Natural killer cell (primary cell): Measurements from ENCODE around the genes CRISP3 and TMEM14A.

- PRO-cap, result no peak
Observed at GRCh38 chr6:47235861-47236591, 73.7 kb downstream of the TNFRSF21 start.

DNA sequence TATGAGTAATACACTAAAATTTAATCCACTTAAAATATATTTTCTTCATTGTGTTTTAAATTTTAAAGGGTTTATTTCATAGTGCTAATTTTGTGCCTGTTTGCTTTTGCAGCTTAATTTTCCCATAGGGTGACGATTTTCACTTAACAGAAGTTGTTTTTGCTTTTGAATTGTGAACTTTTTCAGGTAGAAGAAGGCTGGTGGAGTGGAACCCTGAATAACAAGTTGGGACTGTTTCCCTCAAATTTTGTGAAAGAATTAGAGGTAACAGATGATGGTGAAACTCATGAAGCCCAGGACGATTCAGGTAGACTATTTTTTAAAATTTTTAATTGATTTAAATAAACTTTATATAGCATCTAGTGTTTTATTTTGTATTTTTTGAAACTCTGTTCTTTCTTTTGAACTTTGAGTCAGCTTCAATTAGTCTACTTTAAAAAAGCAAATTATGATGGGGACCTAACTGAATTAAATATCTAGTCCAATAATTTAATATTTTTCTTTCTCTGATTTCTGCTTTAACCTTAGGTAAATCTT is 76.9 kb downstream of the CD2AP start:
- PRO-cap, result no peak

GRCh38 chr6:47595640-47595978 is 102.8 kb upstream of the ADGRF4 start:
- PRO-cap, result no peak

- PRO-cap, result no peak
Observed at GRCh38 chr6:49541756-49542304, 8.6 kb upstream of the C6orf141 start.

DNA sequence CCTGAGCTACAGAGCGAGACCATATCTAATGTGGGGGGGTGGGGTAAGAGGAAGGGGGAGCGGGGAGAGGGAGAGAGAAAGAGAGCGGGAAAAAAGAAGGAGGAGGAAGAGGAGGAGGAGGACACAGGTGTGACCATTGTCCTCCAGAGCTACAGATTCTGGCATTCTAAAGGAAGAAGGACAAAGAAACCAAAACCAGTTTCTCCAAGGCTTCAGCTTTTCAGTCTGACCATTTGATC is 542 bp upstream of the C6orf141 start:
- PRO-cap, result no peak

- PRO-cap, result no peak
Observed at GRCh38 chr6:49744121-49744538, at the start of gene CRISP3. Gene CRISP3 (minus strand): TSS chr6:49744388.

DNA sequence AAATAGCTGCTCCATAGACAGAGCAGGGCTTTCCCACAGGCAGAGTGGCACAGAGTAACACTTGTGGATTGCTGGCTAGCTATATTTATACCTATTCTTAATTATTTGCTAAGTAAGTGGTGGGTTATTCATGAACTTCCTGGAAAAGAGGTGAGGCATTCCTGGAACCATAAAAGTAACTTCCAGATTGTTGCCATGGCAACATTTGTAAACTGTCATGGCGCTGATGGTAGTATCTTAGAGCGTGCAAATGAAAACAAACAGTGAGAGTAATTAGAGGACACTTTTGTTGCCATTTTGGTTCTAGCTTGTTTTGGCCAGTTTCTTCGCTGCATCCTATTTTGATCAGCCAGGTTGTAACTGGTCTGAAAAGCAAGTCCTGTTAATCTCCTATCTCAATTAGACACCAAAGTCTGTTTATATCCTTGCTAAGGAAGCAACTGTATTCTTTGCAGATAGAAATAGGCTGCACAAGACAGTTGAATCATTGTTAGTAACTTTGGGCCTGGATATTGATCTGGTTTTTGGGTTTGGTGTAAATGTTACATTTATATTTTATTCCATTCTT is 23.9 kb downstream of the DEFB114 start:
- PRO-cap, result no peak

- PRO-cap, result no peak
Observed at GRCh38 chr6:50842386-50842705, 23.7 kb downstream of the TFAP2B start.

- PRO-cap, result no peak
Observed at GRCh38 chr6:51737991-51738366, 349.4 kb downstream of the PKHD1 start.

DNA sequence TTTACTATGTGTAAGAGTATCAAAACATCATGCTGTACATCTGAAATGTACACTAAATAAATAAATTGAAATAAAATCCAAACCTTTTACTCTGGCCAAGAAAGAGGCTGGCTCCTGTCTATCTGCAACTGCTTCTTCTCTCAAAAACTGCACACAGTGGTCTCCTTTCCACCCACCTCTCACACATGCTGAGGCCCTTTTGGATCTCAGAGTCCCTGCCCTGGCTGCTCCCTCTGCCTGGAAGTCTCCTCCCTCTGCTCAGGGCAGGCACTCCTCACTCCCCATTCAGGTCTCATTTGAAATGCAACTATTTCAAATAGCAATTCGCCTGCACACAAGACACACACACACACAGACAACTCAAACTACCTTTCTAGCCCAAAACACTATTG is 348.8 kb downstream of the PKHD1 start:
- PRO-cap, result no peak

DNA sequence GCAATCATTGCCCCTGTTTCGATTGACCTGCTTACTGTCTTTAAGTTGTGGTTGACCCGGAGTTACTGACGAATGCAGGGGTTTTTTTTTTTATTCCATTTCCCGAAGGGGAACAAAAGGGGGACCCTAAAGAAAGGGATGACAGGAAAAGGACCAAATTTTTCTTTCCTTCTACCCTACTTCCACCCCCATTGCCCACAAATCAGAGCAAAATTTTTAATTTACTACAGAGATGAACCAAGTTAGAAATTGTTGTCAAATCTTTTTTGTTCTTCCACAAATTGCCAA is 174 bp upstream of the IL17F start:
- PRO-cap, result no peak

- PRO-cap, result bidirectional peak, plus-strand start at chr6:52285330, minus-strand start at chr6:52285364
Observed at GRCh38 chr6:52285214-52285564, 647 bp upstream of the MCM3 start.

- PRO-cap, result no peak
Observed at GRCh38 chr6:52325649-52326839, 35.9 kb upstream of the PAQR8 start.

- PRO-cap, result no peak
Observed at GRCh38 chr6:52498401-52499598, 78.1 kb downstream of the TRAM2 start.

GRCh38 chr6:52518468-52518671 is 58.5 kb downstream of the TRAM2 start:
- PRO-cap, result no peak

- PRO-cap, result no peak
Observed at GRCh38 chr6:52575185-52575998, 1.5 kb downstream of the TRAM2 start.

- PRO-cap, result bidirectional peak, plus-strand start at chr6:52671118, minus-strand start at chr6:52671033; unidirectional peak, plus-strand start at chr6:52671390
Observed at GRCh38 chr6:52670779-52671584, at the start of gene TMEM14A. Gene TMEM14A (plus strand): TSS chr6:52671113.

DNA sequence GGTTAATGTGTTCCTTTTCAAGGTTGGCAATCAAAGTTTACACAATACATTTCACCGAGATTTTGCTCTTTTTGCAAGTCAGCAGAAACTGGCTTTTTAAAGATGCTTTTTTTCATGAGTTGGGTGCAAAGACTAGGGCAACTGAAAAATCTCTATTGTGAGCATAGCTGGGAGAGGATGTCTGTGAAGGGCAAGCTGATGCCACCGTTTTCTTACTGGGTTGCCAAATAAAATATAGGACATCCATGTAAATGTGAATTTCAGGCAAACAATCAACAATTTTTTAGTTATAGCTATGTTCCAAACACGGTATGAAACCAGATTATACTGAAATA is 341 bp upstream of the GSTA1 start:
- PRO-cap, result no peak

DNA sequence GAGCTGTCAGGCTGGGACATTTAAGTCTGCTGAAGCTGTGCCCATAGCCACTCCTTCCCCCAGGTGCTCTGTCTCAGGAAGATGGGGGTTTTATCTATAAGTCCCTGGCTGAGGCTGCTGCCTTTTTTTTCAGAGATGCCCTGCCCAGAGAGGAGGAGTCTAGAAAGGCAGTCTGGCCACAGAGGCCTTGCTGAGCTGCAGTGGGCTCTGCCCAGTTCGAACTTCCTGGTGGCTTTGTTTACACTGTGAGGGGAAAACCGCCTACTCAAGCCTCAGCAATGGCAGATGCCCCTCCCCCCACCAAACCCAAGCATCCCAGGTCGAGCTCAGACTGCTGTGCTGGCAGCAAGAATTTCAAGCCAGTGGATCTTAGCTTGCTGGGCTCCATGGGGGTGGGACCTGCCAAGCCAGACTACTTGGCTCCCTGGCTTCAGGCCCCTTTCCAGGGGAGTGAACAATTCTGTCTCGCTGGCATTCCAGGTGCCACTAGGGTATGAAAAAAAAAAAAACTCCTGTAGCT is 52.5 kb upstream of the GSTA1 start:
- PRO-cap, result no peak

GRCh38 chr6:52995540-52995945 is 459 bp upstream of the GSTA4 start:
- PRO-cap, result unidirectional peak, plus-strand start at chr6:52995620